Pulmonary lymph node (tissue), 1 donor: ENCODE measurements around a stretch of chr5.

DNA sequence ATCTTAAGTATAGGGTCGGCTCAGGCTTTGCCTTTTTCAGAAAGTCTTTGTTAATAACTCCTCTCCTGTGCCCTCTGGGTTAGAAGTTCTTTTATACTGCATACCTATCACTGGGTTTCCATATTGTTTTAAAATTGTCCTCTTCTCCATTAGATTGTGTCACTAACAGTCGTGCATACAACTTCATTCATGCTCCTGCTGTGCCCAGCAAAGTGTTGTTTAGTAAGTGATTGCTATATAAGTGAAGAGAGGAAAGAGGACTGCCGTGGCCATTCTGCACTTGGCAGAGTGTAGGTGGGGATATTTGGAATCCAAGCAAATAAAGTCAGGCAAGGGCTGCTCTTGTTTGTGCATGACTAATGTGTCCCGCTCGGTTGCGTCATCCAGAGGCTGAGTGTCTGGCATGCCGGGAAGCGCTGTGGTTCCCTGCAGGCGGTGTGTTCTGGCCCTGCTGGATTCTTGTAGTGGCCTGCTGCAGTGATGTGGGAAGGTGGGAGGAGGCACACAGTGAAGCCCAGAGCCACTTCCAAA lies 136.8 kb upstream of the ANKH start:
- PRO-cap: no peak

GRCh38 chr5:16178739-16179486 lies 678 bp downstream of the MARCHF11 start:
- PRO-cap: no peak

GRCh38 chr5:16467275-16467979 lies 1.8 kb upstream of the ZNF622 start:
- PRO-cap: no peak

DNA sequence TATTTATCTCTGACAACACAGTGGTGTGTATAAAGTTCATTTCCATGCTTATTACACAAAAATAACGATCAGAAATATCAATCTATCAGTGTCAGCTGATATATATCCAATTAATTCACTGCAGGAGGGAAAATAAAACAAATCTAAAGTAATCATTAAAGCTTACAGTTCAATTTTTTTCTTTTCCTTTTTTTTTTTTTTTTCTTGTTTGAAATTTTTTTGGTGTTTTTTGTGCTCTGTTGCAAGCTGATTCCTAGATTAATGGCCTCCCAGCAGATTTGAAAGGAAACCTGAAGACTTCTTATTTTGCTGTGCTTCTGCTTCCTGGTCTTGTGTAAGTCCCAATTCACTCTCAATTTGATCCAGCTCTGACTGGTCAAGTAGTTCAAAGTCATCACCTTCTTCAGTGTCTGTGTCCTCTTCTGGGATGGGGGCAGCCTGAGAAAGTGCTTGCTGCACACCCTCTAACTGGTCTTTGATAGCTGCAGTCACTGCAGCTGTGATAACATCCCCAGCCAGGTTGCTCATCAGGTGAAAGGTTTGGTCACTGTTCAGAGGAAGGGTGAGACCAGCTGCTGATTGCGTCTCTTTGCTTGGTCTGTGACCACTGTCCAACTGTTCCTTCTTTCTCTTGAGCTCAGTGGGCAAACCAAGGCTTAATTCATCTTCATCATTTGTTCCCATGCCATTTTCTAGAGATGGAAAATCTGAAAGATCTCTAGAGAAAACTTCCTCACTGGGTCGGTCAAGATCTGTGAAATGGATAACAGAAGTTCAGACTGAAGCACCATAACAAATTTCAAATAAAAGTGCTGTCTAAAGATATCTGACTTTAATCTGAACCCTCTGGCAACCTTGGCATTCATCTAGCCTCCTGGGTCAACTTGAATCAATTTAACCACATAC lies 9.1 kb upstream of the ZNF622 start:
- PRO-cap: no peak

GRCh38 chr5:16522144-16522535 lies 56.5 kb upstream of the ZNF622 start:
- PRO-cap: no peak

GRCh38 chr5:16536283-16536621 lies 70.7 kb upstream of the ZNF622 start:
- PRO-cap: no peak

DNA sequence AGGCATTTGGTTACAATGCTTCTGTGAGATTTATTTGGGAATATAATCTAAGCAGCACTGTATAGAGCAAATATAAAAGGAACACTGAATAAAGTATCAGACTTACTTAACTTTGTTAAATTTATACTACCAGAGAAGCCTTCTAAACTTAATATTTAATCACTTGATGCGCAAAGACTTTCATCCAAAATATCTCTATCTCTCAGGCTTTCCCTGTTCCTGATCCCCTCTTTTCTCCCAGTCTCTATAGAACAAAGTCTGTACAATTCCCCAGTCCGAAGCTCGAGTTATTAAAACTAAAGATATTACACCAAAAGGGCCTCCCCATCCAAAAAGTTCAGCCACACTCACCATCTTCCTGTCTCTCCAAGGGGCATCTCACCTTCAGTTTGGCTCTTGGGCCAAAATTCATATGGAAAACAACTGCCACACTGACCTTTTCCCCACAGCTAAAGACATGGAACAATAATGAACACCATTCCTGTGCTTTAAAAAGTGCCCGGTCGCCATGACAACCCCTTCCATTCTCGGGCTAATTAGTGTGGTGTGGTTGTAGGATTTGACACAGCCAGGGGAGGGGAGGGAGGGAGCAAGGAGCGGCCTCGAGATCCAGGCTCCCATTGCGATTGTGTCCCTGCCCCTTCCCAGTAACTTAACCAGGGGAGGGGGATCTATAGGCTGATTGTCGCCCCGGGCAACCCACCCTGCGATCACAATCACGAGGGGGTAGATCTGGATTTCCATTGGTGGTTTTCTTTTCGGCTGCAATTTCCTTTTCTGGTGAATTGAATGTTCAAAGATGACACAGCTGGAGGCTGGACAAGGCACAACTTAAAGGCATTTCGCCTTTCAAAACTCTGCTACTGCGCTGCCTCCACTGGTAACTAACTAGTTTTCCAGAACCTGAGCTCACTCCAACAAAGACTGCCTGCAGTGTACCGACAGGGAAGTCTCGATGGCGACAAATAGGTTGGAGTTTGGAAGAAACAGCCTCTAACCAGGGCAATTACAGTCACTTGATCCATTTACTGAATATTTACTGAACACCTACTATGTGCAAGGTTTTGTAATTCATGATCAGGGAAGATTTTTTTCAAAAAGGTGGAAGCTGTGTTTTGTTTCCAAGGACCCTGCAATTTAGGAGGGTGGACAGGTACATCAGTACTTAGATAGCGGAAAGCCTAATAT lies 96.6 kb upstream of the RETREG1 start:
- PRO-cap: no peak

DNA sequence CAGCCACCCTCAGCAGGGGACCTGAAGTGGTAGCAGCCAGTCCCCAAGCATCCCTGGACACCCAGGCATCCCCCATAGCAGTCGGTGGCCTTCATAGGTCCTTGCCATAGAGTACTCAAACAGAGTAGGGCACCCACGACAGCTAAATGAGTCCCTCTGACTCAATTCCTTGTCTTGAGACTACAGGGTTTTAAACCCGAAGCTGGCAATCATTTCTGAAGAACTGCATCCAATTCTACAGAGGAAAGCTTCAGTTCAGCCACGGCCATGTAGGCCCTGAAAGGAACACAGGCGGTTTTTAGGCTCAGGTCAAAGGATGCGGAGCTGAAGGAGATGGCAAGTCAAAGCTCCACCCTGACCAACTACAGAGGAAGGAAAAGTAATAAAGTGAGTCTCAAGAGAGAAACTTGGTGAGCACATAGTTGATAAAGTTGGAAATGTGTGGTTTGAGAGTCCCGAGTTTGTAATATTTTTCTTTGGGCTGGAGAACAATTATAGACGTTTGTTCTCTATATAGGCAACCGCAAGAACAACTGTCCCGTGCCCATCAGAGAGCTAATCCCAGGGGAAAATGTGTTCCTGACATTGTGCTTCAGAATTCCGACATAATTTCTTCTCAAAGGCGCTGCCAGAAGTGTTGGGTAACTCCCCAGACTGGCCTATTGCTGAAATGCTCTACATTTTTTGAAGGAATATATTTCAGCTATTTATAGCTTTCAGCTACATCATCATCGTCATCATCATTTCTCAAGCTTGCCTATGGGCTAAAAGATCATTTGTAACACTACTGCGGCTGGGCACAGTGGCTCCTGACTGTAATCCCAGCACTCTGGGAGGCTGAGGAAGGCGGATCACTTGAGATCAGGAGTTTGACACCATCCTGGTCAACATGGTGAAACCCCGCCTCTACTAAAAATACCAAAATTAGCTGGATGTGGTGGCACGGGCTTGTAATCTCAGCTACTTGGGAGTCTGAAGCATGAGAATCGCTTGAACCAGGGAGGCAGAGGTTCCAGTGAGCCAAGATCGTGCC lies 49.9 kb downstream of the MYO10 start:
- PRO-cap: unidirectional peak, plus-strand start at position 771 of the sequence

- PRO-cap: no peak
Measured at GRCh38 chr5:16933972-16934363, 2.1 kb downstream of the MYO10 start.

DNA sequence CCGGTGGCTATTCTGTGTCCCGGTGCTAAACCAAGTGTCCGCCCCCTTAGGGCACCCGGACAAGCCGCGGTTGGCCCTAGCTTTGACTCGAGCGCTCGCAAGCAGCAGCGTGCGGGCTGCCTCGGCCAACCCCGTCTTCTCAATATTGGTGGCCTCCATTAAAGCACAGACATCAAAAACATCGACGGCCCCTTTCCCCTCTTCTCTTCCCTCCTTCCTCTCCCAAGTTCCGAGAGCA lies 1.1 kb upstream of the BASP1 start:
- PRO-cap: no peak

DNA sequence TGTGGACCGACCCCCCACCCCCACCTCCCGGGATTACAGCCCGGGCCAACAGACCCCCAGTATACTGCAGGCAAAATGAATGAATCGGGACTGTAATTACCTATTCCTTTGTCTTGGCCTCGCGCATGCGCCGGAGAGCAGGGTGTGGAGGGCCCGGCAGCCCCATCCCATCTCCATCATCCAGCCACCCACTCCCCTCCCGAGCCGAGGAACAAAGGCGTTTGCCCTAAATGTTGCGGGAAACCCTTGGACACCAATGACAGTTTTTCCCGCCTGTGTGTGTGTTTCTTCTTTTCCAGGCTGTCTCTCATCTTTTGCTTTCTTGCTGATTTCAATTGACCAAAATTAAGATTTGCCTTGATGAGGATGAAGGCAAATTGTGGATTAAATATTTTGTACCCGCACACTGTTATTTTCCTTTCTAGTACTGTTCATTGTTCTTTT lies 1.7 kb downstream of the BASP1 start:
- PRO-cap: bidirectional peak, plus-strand start at position 133 of the sequence, minus-strand start outside the sequence

DNA sequence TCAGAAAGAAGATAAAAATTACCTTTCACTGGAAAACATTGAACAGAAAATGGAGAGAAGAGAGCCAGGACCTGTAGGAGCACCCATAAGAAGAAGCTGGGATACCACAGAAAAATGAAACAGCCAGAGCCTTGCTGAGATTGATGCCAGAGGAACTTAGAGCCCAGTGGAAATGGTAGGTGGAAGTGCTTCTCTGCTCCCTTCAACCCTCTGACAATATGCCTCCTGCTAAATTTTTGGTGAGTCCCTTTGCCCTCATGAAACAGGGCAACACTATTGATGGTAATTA lies 803.9 kb downstream of the CDH18 start:
- PRO-cap: no peak

- PRO-cap: unidirectional peak, minus-strand start at chr5:19403491
Measured at GRCh38 chr5:19403272-19403594, 584.8 kb downstream of the CDH18 start.

DNA sequence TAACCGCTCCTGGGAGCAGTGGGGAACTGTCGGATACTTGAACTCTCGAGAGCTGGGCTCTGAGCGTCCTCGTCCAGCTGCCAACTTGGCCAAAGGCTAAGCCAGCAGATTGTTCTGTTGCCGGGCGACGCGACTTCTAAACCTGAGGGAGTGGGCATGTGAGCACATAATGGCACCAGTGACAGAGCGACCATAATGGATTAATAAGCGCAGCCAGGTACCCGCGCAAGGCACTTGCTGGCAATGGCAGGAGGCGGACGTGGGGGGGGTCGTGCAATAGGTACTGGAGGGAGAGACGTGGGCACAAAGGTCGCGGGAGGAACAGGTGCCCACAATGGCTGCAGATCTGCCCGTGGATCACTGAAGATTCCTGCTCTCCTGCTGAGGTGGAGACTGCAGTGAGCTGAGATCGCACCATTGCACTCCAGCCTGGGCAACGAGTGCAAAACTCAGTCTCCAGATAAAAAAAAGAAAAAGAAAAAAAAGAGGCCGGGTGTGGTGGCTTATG lies 1368.6 kb downstream of the CDH12 start:
- PRO-cap: no peak

DNA sequence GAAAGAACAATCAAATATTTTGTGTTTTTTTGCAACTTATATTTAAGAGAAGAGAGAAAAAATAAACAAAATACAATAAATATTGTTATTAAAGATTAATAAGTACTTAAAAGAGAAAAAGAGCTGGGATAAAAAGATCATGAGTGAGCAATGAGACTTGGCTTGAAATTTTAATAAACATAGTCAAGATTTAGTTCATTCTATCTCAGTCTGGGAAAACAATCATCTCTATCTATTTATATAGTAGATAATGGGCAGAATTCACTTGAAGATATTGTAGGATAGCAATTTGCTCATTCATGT lies 669.3 kb downstream of the CDH9 start:
- PRO-cap: no peak

GRCh38 chr5:28062779-28063160 lies 1024.4 kb upstream of the CDH9 start:
- PRO-cap: no peak

DNA sequence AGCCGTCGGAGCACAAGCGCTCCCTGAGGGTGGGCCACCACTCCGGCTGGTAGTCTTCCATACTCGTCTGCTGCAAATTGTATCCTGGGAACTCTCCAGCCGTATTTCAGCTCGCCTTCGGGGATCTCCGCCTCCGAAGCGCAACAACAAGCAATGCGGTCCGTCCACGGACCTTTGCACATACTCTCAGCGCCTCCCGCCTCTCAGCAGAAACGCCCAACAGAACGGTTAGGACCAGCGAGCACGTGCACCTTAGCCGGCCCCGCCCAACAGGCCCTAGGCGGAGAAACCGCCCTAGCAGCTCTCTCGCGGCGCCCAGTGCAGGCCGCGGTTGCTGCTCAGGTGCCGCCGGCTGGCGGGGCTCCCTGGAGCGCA lies 1889.0 kb upstream of the CDH9 start:
- PRO-cap: no peak

DNA sequence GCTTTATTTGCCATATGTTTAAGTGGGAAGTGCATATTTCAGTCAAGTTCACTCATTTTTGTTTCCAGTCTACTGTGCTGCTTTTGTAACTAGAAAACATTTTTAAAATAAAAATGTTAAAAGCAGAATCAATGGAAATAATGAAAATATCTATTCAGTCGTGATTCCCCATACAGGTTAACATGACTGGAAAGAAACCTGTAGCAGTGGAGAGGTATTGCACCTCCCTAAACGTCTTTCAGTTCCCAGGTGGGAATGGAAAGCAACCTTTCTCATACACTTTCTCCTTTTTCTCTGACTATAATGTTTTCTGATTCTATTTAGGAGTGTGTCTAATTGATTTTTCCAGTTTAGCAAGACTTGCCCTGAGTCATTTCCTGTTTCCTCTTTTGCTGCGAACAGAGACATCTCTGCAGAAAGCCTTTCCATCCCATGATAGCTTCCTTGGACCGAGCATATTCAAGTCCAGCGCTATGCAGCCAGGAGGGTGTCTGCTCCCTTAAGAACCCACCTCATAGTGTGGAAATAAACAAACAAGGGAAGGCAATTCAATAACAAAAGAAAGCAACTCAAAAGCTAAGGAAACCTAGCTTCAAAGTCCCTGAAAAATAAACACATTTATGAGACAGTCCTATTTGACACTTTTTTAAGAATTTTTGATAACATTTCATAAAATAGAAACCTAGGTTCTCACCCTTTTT lies 60.1 kb upstream of the CDH6 start:
- PRO-cap: no peak

DNA sequence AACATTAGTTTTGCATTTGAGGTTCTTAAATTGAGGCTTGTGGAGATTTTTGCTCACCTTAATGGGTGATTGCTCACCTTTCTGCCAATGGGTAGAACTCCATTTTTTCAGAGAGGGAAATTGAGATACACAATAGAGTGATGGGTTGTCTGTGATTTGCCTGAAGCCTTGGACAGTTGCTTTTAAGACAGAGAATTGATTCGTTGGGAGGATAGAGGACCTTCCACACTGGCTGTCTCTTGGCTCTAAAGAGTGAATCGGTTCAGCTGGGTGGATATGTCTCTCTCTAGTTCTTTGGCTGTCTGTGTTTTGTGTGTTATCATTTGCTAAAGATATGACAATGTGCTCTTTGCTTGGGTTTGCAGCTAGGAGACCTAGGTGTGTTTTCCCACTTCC lies 13.0 kb upstream of the PDZD2 start:
- PRO-cap: no peak

- PRO-cap: unidirectional peak, minus-strand start at chr5:31855665
Measured at GRCh38 chr5:31855274-31855852, 216.4 kb downstream of the PDZD2 start.